Measurements from ENCODE around the genes SIAH3 and LPAR6.

GRCh38 chr13:45370795-45371384 lies 29.9 kb upstream of the TPT1 start:
- PRO-cap, 2 experiments = no peak in any of the 2 experiments

DNA sequence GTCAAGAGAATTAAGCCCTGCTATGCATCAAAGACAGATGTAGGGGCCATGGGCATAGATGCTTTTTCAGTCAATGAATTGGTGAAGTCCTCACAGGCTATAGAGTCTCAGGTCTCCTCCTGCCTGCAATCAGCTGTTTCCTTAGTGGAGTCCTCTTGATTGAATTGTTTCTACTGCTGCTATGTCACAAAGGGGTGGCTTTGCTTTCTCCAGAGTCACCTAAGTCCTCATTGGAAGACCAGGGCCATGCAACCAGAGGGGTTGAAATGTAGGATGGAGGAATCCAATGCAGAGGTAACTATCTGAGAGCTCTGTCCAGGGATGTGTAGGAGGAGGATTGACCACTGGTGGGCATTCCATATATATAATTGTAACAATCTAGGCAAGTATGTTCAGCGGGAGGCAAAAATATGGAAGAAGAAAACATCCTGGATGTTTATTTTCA lies 1.2 kb downstream of the CBY2 start:
- PRO-cap, 2 experiments = no peak in any of the 2 experiments

DNA sequence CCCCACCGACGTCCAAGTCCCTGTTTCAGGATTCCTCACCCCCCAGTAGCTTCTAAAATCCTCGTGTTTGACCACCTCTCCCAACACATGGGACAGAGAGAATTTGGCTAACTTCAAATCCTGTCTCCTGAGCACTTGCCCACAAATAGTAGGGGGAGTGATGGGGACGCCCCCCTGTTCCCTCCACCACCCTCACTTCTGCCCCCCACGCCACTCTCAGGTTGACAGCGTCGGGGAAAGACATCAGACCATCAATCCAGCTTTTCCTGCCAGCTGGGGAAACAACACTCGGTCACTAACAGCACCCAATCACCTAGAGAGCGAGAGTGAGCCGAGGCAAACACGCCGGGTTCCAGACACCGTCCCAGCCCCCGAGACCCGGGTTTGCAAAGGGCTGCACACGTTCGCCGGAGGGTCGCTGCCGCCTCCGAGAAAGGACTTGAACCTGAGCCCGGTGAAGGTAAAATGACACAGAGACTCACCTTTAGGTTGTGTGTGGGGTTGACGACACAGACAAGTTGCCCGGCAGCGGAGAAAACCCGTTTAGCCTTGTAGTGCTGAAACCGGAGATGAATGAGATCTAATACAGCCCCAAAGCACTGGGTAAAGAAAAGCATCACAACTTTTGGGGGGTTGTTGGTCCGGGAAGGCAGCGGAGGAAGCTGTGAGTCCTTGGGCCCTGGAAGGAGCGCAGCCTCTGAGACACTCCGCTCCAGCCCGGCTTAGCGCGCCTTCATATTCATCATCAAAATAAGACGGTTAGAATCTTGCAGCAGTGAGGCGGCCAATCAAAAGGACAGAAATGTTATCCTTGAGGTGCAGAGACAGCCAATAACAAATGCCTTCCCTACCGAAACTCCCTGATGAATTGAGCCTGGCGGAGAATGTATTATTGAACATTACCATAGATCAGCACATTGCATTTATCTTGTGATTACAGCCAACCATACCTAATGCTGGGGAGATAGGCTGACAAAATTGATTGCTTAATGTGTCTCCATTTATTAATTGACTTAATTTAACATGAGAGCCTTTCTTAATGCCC lies at the start of gene SIAH3:
TSS of gene SIAH3 (minus strand) at position 741 of the 1,045 bp plus-strand sequence.
- PRO-cap, 2 experiments = no peak in any of the 2 experiments

- PRO-cap, 2 experiments = no peak in any of the 2 experiments
Measured at GRCh38 chr13:46134906-46135729, 30.3 kb upstream of the CPB2 start.

DNA sequence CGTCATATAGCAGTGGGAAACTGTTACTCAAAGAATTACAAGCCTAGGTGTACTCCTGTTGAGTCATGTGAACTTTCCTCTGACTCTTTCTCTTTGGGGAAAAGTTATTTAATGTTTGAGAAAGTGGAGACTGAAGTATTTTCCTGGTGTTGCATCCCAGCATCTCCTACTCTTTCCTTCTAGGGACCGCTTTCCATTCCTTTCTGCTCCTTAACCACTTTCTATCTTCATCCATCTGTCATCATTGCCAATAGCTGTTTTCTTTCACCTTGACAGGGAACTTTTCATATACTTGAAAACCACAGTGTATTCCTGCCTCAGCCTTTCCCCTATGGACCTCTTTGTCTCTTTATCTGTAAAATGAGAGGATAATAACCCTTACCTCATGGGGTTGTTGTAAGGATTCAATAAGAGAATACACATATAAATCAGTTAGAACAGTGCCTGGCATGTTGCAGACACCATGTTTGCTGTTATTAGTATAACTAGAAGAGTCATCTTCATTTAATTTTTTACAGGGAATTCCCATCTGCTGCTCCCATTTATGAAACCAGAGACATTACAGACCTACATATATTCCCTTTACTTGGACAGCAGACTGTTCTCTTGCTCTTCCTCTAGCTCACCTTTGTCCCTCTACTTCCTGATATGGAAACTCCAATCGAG lies 31.8 kb downstream of the LCP1 start:
- PRO-cap, 2 experiments = no peak in any of the 2 experiments

GRCh38 chr13:46152587-46153026 lies 29.4 kb downstream of the LCP1 start:
- PRO-cap, 2 experiments = no peak in any of the 2 experiments

DNA sequence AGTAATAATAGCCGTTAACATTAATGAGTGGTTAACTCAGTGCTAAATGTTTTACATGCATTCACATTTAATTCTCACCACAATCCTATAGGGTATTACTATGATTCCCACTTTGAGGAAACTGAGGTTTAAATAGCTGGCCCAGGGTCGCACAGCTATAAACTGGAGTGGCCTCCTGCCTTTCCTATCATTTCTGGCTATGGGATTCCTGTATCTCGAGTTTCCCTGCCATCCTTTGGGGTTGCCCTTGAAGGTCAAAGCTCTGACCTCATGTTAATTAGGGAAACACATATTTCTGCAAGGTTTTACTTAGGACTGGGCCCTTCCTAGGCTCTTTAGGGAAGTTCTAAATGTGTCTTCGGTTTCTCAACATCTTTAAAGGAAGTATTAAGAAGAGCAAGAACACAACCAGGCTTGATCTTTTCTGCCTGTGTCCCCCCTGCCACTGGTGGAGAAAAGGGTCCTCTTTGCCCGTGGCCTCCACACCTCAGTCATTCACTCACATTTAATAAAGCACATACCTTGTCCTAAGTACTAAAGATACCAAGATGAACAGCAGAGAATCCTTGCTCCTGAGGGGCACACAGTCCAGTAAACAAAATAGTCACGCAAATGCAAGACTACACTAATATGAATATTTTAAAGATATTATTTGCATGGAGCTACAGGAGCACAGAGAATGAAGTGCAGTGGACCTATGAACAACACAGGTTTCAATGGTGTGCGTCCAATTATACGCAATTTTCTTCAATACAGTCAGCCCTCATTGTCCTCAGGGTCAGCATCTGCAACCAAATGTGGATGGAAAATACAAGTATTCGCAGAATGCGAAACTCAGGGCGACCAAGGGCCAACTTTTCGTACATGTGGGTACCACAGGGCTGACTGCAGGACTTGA lies 10.6 kb downstream of the LCP1 start:
- PRO-cap, 2 experiments = no peak in any of the 2 experiments

DNA sequence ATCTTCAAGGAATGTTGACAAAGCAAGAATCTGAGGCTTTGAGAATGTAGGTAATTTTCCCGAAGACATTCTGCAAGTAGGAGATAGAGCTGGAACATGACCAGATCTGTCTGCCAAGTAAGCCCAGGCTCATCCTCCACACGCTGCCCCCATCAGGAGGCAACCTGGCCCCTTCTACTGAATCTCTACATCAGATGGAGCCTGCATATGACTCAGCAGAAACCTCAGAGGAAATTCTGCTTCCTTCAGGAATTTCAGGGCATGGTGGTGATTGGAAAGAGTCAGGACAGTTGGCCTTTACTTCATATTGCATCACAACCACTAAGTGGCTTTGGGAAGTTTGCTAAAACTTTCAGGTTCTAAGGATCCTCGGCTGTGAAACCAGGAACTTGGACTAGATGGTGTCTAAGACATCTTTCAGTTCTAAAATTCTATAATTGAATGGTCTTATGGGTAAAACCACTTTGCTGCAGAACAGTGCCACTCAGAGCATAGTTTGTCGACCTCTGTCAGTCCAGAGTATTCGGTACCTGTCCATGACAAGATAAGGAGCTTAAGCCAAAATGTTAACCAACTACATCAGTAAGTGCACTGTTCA lies 85.3 kb downstream of the LRRC63 start:
- PRO-cap, 2 experiments = no peak in any of the 2 experiments

GRCh38 chr13:46354511-46355429 lies 32.3 kb downstream of the RUBCNL start:
- PRO-cap, 2 experiments = no peak in any of the 2 experiments

DNA sequence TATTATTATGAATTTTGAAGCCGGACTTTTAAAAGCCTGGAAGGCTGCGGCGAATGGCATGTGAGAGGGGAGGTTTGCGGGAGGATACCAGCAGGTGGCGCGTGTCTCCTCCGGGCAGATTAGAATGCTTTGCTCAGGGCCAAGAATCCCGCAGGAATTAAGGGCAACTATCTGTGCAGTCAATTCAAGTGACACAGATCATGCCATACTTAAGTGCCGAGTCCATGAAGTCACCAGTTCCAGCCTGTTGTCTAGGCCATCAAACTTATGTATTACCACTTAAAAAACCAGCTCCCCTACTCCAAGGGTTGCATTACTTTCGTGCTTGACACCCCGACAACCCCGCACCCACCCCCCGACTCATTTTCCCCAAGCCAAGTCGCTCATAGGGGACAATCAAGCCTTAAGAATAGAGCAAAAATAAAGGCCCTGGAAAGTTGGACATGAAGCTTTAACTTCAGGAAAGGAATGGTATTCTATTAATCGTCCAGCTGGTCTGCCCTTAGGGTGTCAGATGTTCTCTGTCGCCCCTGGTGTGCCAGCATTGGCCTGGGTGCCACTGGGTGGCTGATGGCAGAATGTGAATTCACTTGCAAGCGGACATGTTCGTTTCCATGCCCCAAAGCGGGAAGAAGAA lies 1.3 kb upstream of the LRCH1 start:
- PRO-cap, 2 experiments = peak in 1 of 2 experiments; most common plus-strand start position 212 of the sequence (in 1)

- PRO-cap, 2 experiments = no peak in any of the 2 experiments
Measured at GRCh38 chr13:46571895-46572552, 19.1 kb downstream of the LRCH1 start.

DNA sequence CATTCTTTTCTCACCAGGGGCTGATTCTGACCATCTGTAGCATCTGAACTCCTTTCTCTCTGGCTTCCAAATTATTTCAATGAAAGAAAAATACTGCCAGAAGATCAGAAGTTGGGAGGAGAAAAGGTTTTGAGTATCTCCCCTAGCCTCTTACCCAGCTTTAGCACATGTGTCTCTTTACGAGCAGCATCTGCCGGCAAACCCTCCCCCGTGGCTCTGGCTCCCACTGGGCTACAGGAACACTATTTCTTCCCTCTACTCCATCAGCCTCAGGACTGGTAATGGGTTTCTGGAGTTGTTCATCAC lies 437.2 kb upstream of the HTR2A start:
- PRO-cap, 2 experiments = no peak in any of the 2 experiments

GRCh38 chr13:48057066-48057366 lies 19.5 kb downstream of the NUDT15 start:
- PRO-cap, 2 experiments = no peak in any of the 2 experiments

- PRO-cap, 2 experiments = no peak in any of the 2 experiments
Measured at GRCh38 chr13:48071918-48072782, 22.8 kb downstream of the MED4 start.

DNA sequence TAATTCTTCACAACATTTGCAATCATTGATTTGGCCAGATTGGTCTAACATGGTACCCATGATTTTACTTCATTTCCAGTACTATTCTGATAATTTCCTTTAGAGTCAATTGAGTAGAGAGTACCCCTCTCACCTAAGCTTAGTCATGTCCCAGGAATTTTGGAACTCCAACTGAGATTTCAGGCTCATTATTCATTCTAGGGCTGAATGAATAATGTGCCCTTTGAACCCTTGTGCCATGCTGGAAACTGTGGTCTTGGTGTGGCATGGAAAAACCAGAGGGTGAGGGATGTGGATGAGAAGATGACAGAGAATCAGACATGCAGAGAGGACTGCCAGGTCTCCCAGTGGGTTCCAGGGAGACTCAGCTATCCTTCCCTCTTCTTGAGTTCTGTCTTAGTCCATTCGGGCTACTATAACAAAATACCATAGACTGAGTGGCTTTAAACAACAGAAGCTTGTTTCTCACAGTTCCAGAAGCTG lies 30.2 kb downstream of the ITM2B start:
- PRO-cap, 2 experiments = no peak in any of the 2 experiments

DNA sequence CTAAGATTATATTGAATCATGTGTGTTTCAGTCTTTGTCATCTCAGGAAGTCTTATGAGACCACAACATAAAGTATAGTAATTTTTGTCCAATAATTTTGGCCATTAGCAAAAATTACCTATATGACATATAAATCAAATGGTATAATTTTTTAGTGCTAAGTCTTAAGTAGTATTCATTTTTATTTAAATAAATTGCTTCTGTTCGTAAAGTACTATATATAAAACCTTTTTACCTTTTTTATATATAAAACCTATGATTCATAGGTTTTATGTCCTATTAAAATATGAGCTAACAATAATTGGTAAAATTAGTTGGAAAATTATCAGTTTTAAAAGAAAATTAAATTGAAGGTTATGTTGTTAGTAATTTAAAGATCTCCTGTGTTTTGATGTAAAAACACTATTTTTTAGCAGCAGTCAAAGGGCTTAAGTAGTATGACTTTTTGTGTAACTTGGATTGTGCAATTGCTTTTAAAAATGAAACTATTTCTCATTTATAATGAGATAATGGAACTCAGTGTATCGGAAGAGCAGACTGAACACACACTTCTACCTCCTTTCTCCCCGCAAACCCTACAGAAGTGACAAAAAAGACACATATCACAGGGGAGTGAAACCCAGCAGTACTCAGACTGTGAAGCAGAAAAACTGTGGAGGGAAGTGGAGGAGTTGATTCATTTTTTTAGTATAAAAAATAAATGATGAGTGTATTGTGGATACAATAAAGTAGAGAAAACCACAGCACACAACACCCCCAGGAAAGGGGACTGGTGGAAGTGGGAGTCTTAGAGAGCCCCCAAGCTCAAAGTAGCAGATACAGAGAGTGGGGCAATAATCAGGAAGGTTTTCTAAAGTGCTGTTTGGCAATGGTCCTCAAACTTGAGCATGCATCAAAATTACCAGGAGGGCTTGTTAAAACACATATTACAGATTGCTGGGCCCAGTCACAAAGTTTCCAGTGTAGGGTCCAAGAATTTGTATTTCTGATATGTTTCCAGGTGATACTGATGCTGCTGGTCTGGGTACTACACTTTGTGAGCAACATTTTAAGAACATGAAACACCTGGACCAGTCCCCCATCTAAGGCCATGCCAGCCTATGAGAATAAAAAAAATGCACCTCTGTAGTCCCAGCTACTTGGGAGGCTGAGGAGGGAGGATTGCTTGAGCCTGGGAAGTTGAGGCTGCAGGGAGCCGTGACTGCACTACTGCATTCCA lies 9.8 kb downstream of the LPAR6 start:
- PRO-cap, 2 experiments = peak in 1 of 2 experiments; most common plus-strand start position 519 of the sequence (in 1)

GRCh38 chr13:48411816-48412266 lies 1.1 kb downstream of the LPAR6 start:
- PRO-cap, 2 experiments = peak in 1 of 2 experiments; most common plus-strand start chr13:48412070 (in 1); most common minus-strand start chr13:48411951 (in 1)

GRCh38 chr13:48412761-48413481 lies at the start of gene LPAR6:
LPAR6 (minus strand) TSS chr13:48413113.
- PRO-cap, 2 experiments = peak in 2 of 2 experiments; most common plus-strand start chr13:48413227 (in 1); most common minus-strand start chr13:48413113 (in 2)

DNA sequence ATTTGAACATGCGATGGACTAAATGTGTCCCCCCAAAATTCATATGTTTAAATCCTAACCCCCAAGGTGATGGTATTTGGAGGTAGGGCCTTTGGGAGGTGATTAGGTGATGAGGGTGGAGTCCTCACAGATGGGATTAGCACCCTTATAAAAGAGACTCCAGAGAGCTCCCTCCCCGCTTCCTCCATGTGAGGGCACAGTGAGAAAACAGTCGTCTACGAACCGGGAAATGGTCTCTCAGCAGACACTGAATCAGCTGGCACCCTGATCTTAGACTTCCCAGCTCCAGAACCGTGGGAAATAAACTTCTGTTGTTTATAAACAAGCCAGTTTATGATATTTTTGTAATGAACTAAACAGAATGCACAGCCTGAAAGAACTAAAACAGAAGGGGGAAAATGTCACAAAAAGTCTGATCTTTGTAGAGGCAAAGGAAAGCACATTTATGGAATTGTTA lies 59.2 kb upstream of the CYSLTR2 start:
- PRO-cap, 2 experiments = no peak in any of the 2 experiments

- PRO-cap, 2 experiments = no peak in any of the 2 experiments
Measured at GRCh38 chr13:48828992-48829474, 146.7 kb upstream of the FNDC3A start.

Measured in Colon Carcinoma Metastatic in the Lung (tissue), 2 donors.